ENCODE results near the gene LINGO1.

DNA sequence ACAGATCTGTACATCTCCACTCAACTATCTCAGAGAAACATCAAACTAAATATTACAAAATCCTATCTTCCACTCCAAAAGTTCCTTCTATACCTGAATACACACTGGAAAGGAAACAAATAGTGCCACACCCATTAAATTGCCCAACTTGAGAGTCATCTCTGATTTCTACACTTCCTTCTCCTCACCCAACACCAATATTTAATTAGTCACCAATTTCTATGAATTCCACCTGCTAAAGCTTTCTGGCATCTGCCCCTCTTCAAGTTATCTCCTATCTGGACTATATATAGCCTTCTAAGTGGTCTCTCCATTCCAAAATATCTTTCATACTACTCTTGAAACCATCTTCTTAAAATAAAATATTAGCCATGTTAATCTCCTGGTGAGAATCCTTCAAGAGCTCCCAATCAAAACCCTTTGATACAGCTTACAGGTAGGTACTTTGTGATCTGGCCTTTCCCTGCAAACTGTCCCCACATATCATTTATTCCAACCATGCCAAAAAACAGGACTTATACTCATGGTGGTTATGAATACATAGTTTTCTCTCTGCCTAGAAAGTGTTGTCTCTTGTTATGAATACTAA, 65.7 kb downstream of the PEAK1 start:
- PRO-cap, 3 experiments, result no peak in any of the 3 experiments
- RAMPAGE, long total RNA, result no peak

DNA sequence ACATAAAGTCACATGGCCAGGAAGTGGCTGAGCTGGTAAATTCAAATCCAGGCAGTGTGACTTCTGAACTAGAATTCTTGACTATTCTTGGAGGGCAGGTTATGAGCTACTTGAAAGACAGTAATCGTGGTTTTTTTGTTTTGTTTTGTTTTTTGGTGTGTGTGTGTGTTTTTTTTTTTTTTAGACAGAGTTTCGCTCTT, 10.1 kb downstream of the PEAK1 start:
- PRO-cap, 3 experiments, result no peak in any of the 3 experiments
- RAMPAGE, long total RNA, result no peak

DNA sequence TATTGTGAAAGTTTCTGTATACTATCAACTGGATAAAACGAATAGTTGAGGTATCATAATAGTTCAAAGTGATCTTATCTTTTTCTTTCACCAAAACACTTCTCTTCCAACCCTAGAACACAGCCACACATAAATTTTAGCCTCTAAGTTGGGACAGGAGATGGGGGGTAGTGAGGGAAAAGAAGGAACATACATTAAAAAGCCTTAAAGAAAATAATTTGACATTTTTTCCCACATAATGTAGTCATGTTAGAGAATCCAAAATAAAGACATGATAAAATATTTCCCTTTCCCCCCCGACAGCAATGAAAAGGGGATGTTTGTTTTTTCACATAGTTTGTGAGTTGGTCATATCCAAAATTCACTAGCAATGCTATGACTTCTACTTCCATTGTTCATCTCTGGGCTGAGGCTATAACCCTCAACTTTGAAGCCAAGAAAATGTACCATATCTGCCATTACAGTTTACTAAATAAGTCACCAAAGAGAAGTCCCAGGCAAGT, 1.7 kb downstream of the PEAK1 start:
- PRO-cap, 3 experiments, result no peak in any of the 3 experiments
- RAMPAGE, long total RNA, result no peak

DNA sequence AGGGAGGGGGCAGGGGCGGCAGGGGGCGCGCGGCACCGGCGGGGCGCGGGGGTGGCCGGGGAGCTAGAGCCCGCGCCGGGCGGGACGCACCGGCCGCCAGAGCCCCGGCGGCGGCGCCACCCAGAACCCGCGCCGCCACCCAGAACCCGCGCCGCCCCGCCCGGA, 283 bp downstream of the PEAK1 start:
- PRO-cap, 3 experiments, result no peak in any of the 3 experiments
- RAMPAGE, long total RNA, result no peak

- PRO-cap, 3 experiments, result no peak in any of the 3 experiments
- RAMPAGE, long total RNA, result no peak
These were observed 642 bp downstream of the HMG20A start for GRCh38 chr15:77421405-77421654.

GRCh38 chr15:77528898-77529493, 103.7 kb downstream of the LINGO1 start:
- PRO-cap, 3 experiments, result no peak in any of the 3 experiments
- RAMPAGE, long total RNA, result no peak

- PRO-cap, 3 experiments, result no peak in any of the 3 experiments
- RAMPAGE, long total RNA, result no peak
These were observed 10.3 kb downstream of the LINGO1 start for GRCh38 chr15:77622404-77622816.

- PRO-cap, 3 experiments, result peak in 3 of 3 experiments; most common plus-strand start chr15:77632961 (in 1); most common minus-strand start chr15:77632874 (in 2)
- RAMPAGE, long total RNA, result no peak
These were observed at the start of gene LINGO1 for GRCh38 chr15:77632577-77633448. LINGO1 (minus strand) TSS chr15:77632912.

GRCh38 chr15:77633449-77633971, 798 bp upstream of the LINGO1 start:
- PRO-cap, 3 experiments, result peak in 1 of 3 experiments; most common minus-strand start chr15:77633519 (in 1)
- RAMPAGE, long total RNA, result no peak

GRCh38 chr15:78003823-78004536, 73.5 kb downstream of the TBC1D2B start:
- PRO-cap, 3 experiments, result no peak in any of the 3 experiments
- RAMPAGE, long total RNA, result no peak

GRCh38 chr15:78037973-78038293, 39.6 kb downstream of the TBC1D2B start:
- PRO-cap, 3 experiments, result no peak in any of the 3 experiments
- RAMPAGE, long total RNA, result no peak

- PRO-cap, 3 experiments, result no peak in any of the 3 experiments
- RAMPAGE, long total RNA, result no peak
These were observed 29.6 kb downstream of the TBC1D2B start for GRCh38 chr15:78047858-78048357.

DNA sequence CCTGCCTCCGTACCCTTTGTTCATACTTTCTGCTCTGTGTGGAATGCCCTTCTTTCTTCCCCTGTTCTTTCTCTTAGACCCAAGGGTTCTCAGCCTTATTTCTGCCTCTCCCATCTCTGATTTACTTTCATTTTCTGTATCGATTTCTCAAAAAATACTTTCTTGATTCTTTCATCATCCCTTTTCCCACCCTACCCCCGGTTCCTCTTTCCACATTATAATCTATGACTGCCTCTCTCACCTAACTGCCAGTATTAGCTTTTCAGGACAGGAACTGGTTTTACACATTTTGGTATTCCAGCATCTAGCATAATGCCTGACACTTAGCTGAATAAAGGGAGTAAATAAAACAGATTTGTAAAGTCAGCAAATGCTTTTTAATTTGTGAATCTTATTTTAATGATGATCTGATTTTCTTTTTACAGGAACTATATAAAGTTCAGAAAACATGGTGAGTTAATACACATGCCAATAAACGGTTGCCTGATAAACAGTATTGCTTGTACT, 1.3 kb downstream of the PSMA4 start:
- PRO-cap, 3 experiments, result no peak in any of the 3 experiments
- RAMPAGE, long total RNA, result no peak

- PRO-cap, 3 experiments, result no peak in any of the 3 experiments
- RAMPAGE, long total RNA, result no peak
These were observed 84.4 kb downstream of the ADAMTS7 start for GRCh38 chr15:78726862-78727359.

- PRO-cap, 3 experiments, result no peak in any of the 3 experiments
- RAMPAGE, long total RNA, result no peak
These were observed 3.4 kb downstream of the ADAMTS7 start for GRCh38 chr15:78807926-78808180.

DNA sequence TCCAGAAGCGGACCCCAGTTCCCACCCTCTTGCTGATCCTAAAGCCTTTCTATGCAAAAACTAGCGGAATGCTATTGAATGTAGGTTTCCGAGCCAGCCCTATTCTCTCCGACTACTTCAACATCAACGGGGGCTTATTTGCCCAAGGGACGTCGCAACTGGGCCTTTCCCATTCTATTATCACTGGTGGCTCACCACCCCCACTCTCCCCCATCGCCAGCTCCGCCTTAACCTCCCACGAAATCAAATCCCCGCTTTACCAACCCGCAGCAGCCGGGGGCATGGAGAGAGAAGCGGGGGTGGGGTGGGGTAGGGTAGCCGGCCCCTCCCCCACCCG, 322 bp upstream of the MORF4L1 start:
- PRO-cap, 3 experiments, result peak in 3 of 3 experiments; most common minus-strand start position 286 of the sequence (in 1)
- RAMPAGE, long total RNA, result no peak

DNA sequence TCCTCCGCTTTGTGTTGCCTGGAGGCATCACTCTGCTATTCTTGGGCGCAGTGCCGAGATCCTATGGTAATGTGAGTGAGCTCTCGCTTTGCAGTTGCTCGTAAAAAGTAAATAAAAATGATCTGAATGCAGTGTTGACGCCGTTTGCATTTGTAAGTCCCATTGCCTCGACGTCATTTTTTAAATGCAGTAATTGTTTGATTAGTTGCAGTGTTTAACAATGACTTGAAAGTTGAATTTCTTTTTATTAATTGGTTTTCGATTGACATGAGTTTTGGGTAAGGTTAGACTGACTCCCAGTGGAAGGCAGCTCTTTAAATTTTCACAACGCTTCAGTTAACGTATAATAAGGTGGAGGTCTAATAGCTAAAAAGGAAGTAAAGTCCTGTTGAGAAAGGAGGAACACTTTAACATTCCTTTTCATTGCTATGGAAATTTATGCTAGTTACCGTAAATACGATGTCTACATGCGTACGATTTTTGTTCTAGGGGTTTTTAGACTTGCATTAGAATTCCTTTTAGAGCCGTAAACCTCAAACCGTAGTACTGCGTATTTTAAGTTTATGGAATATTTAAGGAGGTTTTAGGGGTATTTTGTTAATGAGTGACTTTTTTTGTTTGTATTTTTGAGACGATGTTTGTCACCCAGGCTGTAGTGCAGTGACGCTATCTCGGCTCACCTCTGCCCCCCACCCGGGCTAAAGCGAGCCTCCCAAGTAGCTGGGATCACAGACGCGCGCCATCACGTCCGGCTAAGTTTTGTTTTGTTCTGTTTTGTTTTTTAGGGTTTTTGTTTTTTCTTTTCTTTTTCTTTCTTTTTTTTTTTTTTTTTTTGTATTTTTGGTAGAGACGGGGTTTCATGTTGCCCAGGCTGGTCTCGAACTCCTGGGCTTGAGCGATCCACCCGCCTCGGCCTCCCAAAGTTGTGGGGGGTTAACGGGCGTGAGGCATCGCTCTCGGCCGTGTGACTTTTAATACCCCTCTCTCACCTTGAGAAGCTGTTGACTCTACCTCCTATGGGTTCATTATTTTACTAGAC, 1.4 kb downstream of the MORF4L1 start:
- PRO-cap, 3 experiments, result peak in 1 of 3 experiments; most common plus-strand start position 27 of the sequence (in 1)
- RAMPAGE, long total RNA, result no peak

DNA sequence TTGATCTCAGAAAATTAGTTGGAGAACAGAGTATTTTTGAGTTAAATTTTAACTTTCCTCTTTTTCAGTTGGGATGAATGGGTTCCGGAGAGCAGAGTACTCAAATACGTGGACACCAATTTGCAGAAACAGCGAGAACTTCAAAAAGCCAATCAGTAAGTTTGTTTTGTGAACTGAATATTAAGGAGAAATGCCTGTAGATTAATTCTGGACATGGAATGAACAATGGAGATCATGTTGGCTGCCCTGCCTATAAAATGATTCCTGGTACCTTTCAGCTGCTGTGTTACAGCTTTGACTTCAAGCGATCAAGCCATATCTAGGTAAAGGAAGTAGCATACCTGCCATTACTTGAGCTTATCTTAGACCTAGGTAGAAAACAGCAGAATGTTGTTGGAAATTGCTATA, 13.4 kb downstream of the MORF4L1 start:
- PRO-cap, 3 experiments, result no peak in any of the 3 experiments
- RAMPAGE, long total RNA, result no peak

DNA sequence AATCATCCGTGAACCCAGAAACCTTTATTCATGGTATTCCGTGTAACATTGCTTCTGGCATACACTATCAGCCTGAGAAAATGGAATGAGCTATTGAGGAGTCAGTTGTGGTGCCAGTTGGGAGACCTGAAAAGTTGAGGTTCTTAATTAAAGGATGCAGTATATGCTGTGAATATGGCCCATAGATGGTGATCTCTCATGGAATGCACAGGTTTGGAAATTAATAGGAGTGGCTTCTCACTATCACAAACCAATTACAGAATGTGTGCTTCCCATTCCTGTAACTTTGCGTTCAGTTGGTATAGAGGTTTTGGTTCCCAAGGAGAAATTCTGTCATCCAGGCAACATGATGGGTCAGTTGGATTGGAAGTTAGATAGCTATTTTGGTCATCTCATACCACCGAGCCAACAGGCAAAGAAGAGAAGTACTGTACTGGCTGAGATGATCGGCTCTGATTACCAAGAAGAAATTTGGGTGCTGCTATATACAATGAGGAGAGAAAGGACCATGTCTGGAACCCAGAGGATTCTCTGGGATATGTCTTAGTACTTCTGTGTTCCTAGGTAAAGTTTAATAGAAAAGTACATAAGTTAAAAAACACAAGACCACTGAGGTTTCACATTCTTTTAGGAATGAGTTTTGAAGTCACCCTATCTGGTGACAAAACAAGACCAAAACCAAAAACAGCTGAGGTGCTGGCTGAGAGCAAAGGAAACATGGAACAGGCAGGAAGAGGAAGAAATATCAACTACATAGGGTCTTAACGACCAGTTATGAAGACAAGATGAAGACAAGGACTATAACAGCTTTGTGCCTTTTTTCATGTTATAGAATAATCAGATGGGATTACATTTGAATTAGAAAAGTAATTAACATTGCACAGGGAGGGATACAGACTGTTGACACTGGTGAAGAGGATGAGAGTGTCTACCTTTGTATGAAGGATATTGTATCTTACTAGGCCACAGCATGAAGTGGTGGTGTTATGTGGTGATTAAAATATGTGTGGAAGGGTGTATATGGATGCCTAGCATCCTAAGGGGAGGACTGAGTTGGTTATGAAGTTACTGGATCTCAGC, 34.3 kb downstream of the MORF4L1 start:
- PRO-cap, 3 experiments, result no peak in any of the 3 experiments
- RAMPAGE, long total RNA, result no peak

GRCh38 chr15:78912451-78913131, 32.3 kb downstream of the CTSH start:
- PRO-cap, 3 experiments, result no peak in any of the 3 experiments
- RAMPAGE, long total RNA, result no peak